Thoracic aorta (tissue), 1 donor: ENCODE results near the genes SPATA31A6 and ZNF658.

- RAMPAGE, long total RNA, result no peak
Observed at GRCh38 chr9:37965936-37966961, 62.3 kb upstream of the SLC25A51 start.

- RAMPAGE, long total RNA, result no peak
Observed at GRCh38 chr9:38004908-38005314, 64.1 kb downstream of the SHB start.

DNA sequence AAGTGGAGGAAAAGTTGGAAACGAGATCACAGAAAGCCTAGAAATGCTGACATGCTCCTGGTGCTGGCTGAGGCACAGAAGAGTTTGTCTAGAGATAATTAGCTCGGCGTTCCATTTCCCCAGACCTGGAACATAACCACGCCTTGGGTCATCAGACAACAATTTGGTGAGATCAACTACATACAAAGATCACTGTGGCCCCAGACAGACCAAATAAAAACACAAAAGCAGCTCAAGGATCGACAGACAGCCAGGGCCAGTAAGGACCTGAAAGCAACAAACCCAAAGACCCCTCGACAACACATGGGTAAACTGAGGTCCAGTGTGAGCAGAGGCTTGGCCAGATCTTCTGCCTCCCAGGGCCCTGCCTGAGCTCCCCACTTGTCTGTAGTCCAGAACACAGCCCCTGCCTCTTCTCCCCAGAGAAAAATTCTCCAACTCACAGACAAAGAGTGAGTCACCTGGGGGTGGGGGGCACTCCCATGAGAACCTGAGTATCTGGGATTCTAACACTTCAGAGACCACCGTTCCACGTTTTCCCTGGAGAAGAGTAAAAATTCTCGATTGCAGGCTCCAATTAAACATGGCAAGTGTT is 52.4 kb downstream of the SHB start:
- RAMPAGE, long total RNA, result no peak

GRCh38 chr9:38046651-38047710 is 22.0 kb downstream of the SHB start:
- RAMPAGE, long total RNA, result no peak

- RAMPAGE, long total RNA, result no peak
Observed at GRCh38 chr9:38074229-38074769, 5.3 kb upstream of the SHB start.

DNA sequence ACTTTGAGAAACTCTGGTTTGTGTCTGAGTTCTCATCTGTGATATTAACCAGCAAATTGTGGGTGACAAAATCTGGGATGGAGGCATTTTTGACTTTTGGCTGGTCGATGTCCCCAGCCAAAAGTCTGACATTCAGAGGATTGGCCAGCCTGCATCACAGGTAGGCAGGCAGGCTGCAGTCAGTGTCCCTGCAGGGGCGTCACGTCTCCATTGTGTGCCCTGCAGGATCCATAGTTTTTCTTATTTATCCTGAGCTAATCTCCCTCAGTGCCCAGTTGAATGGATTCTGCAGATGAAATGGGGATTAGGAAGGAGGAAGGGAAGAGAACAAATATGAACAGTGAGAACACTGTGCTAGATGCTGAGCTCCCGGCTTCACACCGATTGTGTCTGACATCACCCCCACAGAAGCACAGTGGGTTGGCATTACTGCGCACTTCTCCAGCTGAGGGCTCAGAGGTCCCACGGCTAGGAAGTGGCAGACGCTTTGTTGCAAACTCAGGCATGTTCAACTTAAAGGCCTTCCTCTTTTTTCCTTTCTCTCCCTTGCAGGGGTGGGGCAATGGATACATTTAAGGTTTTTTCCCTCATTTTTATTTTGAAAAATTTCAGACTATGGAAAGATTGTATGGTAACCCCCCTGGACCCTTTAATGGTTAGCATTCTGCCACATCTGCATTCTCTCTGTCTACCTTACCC is 15.4 kb upstream of the SHB start:
- RAMPAGE, long total RNA, result no peak

GRCh38 chr9:38227686-38228090 is 158.7 kb upstream of the SHB start:
- RAMPAGE, long total RNA, result no peak

DNA sequence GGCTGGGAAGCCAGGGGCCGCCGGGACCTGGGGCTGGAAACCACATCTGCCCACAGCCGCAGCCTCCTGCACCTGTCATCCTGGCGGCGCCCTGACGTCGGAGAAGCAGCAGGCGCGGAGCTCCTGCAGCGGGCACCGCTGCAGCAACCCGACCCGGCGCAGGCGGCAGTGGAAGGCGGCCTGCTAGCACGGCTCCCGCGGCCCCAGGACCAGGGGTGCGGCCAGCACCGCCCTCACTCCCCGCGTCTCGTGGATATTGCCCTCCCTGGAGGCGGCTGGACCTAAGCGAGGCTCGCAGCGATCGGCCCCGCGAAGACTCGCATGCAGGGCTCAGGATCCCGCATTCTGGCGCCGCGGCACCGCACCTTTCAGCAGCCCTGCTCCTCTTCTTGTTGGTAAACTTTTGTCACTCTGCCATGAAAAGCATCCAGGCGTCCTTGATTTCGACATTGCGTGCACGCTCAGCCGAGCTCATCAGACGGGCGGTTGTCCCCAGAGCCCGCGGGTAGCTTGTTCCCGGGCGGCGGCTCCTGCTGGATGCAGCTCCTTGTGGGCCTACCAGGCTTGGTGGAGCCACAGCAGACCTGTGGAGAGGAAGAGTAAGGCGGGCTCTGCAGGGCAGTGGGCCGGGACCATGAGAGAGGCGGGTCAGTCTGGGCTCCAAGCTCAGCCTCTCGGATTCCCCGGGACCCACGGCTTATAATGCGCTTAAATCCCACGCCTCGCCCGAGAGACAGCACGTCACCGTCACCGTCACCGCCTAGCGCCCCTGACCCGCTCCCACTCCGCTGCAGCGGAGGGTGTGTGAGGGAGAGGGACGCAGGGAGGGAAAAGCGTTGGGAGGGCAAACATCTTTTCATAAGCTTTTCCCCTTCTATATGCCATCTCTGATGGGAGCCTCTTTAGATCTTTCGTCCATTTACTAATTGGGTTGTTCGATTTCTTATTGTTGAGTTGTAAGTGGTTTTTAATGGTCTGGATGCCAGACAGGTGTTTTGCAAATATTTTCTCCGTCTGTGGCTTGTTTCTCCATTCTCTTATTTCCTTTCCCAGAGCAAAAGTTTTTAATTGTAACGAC is 1.8 kb upstream of the ANKRD18A start:
- RAMPAGE, long total RNA, result no peak

- RAMPAGE, long total RNA, result no peak
Observed at GRCh38 chr9:38949621-38950177, 229.8 kb upstream of the FAM240B start.

- RAMPAGE, long total RNA, result no peak
Observed at GRCh38 chr9:40938965-40940030, 189.2 kb downstream of the FOXD4L6 start.

DNA sequence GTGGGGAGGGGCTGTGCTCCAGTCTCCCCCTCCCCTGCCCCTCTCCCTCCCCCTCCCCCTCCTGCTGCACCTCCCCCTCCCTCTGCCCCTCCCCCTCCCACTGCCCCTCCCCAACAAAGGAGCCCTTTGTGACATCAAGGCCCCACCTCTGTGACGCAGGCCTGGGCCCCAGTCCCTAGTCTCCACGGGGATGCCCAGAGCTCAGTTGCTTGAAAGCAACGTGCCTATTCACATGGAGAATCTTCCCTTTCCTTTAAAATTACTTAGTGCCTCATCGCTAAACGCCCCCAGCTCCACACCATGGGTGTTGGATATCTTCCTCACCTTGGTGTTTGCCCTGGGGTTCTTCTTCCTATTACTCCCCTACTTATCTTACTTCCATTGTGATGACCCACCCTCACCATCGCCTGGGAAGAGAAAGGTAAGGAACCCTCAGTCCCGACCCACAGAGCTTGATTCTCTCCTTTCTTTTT is at the start of gene SPATA31A6:
Gene SPATA31A6 (plus strand): TSS at position 204 of the 473 bp plus-strand sequence.
- RAMPAGE, long total RNA, result no peak

GRCh38 chr9:42568819-42569462 is 385.5 kb downstream of the SPATA31A6 start:
- RAMPAGE, long total RNA, result no peak

GRCh38 chr9:61667701-61668021 is 477.8 kb downstream of the SPATA31A7 start:
- RAMPAGE, long total RNA, result no peak

DNA sequence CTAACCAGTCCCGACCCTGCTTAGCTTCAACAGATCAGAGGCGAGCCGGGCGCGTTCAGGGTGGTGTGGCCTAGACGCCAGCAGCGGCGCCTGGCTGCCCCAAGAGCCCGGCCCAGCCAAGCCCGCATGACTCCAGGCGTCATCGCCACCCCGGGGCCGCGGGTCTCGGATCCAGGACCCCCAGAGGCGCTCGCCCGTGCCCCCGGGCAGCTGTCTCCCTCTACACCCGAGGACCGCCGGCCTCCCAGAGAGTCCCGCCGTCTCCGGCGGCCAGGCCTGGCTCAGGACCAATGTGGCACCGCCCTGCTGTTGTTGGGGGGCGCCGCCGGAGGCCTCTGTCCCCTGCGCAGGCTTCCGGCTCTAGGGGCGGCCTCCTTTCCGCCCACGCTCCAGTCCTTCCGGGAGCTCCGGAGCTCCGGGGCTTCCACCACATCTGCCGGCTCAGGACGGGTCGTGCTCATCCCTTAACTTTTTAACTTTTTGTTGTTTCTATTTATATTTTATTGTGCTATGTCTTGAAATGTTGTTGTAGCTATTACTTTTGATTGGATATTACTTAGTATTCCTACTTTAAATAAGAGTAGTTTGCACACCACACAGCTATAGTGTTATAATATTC is 1612.6 kb downstream of the SPATA31A7 start:
- RAMPAGE, long total RNA, result no peak

- RAMPAGE, long total RNA, result no peak
Observed at GRCh38 chr9:63334095-63334739, 1950.8 kb downstream of the FOXD4L5 start.

DNA sequence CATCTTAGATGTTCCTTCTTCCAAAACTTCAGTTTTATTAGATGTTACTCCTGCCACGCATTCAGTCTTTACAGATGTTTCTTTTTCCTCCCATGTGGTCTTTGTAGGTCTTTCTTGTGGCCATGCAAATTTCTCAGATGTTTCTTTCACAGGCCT is 415.0 kb downstream of the FOXD4L5 start:
- RAMPAGE, long total RNA, result no peak

- RAMPAGE, long total RNA, result no peak
Observed at GRCh38 chr9:65386238-65386621, 101.2 kb upstream of the FOXD4L5 start.

DNA sequence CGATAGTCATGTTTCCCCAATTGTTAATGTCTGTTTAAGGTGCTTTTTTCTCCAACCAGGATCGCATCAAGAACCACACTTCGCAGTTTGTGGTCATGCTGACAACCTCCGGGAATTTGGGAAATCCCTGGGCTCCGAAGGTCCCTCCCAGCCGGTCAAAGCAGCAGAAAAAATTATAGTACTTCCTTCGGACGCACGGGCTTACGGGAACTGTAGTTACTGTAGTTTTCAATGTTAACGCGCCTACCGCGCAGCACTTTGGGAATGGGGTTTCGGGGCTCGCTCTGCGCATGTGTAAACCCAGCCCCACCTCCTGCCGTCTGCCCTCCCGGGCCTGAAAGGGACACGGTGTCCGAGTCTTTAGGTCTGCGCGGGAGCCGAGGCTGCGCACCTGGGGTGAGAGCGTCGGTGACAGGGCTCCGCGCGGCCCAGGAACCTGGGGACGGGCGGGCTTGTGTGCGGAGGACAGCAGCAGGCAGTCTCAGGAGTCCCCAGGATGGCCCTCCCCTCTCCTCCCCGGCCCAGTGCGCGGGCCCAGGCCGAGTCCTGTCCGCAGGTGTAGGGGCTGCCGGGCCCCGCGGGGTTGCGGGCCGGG is at the start of gene ZNF658:
Gene ZNF658 (plus strand): TSS at position 285 of the 595 bp plus-strand sequence.
- RAMPAGE, long total RNA, result start-site peak on the plus strand centred at position 314 of the sequence, 23 bp wide, 17 reads

DNA sequence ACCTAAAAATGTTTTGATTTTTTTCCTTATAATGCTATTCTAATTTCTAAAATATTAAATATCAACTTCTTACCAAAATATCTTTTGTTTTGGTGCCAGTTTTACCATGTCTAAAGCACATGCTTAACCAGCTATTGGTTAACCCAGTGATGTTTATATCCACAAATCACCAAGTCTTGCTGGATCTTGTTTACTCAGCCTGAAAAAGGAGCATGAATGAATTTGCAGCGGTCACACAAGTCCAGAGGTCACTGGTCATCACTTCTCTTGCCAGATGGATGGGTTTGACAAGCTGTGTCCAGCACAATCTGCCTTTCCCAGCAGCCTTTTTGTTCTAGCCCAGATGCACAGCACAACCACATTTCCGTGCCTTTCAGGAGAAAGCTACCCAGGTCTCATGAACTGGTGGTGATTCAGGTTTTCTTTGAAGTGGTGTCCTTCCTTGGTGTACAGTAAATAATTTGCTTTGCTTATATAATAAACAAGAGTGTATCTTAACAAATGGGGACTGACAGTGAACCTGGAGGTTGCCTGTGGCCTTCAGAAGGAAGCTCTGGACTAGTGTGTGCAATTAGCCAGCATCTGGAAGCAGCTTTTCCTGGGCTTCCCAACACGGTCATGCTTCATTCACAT is 32.1 kb downstream of the TMEM252 start:
- RAMPAGE, long total RNA, result start-site peak on the plus strand centred at position 358 of the sequence, 434 bp wide, 7 reads

DNA sequence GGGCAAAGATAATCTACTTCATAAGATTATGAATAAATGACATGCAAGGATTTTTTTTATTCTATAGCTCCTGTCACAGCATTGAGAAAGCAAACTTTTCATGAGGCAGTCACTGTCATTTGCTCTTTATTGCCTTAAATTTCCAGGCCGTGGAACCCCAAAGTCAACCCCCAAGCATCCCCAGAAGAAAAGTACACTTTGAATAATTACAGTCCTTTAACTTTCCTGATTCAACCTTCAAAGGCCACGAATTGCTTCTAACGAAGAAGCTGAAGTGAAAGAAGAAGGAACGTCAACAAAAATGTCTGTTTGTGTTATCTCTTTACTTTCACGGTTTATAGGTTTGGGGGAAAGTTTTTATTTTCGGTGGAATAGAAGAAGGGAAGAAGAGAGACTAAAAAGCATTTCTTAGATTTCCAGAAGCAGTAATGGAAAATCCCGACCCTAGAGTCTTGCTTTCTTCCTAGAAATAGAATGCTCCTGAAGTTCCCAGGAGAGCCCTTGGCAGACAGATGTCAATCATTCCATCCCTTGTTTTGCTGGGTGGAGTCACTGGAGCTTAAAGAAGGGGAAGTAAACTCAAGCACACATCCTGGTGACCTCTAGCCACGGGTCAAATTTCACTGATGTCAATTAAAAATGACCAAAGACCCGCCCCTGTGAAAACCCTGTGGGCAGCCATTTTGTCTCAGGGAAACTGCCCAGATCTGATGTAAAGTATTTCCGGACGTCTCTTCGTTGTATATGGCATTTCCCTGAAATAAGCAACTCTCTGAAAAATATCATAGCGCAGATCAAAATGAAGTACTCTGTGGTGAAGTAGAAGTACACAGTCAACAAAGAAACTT is 61.4 kb upstream of the PIP5K1B start:
- RAMPAGE, long total RNA, result no peak